SUDHL5 (cell line): Measurements from ENCODE around the genes MAFF and TMEM184B.

GRCh38 chr22:38127133-38128075, 16.9 kb upstream of the BAIAP2L2 start:
- PRO-cap = no peak

GRCh38 chr22:38167823-38168522, 13.7 kb downstream of the PLA2G6 start:
- PRO-cap = no peak

GRCh38 chr22:38201394-38202314, at the start of gene MAFF:
MAFF (plus strand) TSS chr22:38201994.
- PRO-cap = bidirectional peak, plus-strand start at chr22:38201994, minus-strand start at chr22:38201745

DNA sequence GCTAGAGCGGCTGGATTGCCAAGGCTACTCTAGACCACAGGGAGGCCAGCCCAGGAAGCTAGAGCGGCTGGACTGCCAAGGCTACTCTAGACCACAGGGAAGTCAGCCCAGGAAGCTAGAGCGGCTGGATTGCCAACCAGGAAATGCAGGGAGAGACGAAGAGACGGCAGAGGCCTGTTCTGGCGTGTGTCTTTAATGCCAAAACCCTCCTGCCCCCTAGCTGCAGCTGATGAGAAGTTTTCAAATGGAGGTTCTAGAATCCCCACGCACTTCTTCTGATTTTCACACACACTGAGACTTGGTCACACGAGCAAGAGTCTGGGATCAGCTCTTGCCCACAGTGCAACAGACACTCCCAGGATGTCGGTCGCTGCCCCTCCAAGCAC, 28.3 kb downstream of the MAFF start:
- PRO-cap = no peak

GRCh38 chr22:38260767-38261456, 11.9 kb downstream of the TMEM184B start:
- PRO-cap = no peak

- PRO-cap = bidirectional peak, plus-strand start at chr22:38273122, minus-strand start at chr22:38273005
Observed at GRCh38 chr22:38272878-38273588, at the start of gene TMEM184B. TMEM184B (minus strand) TSS chr22:38273010.

- PRO-cap = no peak
Observed at GRCh38 chr22:38482102-38482594, 14.3 kb downstream of the KDELR3 start.

GRCh38 chr22:38494454-38495141, 11.5 kb downstream of the DDX17 start:
- PRO-cap = no peak

DNA sequence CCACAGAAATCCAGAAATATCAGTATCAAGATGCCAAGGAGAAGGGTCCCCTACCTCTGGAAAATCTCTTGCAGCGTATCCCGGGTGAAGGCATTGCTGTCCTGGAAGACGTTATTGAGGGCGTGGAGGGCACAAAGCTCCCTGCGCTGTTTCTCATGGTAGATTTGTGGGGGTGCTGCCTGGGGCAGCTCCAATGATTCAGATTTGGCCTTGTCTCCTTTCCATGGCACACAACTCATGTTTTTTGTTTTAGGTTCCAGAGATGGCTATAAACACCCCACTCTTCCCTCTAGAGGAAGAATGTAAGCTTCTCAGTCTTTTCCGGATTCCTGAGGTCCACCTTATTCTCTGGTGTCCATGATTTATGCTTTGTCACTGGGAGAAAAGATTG, 999 bp downstream of the JOSD1 start:
- PRO-cap = no peak

DNA sequence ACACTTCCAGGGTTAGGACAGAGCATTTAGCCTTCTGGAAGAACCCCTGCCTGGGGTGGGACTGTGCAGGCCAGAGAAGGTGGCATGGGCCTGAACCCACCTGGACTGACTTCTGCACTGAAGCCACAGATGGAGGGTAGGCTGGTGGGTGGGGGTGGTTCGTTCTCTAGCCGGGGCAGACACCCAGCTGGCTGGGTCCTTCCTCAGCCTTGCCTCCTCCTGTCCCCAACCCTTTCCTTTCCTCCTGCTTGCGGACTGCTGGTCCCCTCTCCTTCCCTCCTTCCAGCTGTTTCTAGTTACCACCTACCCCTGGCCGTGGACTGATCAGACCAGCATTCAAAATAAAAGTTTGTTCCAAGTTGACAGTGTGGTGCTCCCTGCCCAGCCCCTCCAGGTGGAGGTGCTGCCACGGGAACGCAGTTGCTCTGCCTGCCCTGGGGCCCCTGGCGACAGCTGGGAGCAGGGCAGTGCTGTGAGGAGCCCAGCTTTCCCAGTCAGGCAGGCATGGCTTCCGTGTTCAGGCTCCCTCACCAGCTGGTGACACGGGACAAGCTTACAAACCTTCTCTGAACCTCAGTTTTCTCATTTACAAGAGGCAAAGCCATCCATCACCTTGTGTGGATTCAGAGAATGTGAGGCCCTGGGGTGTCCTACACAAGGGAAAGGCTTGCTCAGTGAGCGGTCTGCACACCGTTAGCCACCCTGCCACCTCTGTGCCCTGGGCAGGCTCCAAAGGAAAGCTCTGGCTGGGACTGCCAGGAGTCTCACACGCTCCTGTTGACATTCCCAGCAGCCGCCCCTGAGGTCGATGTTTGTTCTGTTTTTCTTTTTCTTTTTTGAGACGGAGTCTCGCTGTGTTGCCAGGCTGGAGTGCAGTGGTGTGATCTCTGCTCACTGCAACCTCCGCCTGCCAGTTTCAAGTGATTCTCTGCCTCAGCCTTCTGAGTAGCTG, 23.6 kb downstream of the SUN2 start:
- PRO-cap = no peak

GRCh38 chr22:38802685-38803313, 8.9 kb upstream of the DNAL4 start:
- PRO-cap = no peak

DNA sequence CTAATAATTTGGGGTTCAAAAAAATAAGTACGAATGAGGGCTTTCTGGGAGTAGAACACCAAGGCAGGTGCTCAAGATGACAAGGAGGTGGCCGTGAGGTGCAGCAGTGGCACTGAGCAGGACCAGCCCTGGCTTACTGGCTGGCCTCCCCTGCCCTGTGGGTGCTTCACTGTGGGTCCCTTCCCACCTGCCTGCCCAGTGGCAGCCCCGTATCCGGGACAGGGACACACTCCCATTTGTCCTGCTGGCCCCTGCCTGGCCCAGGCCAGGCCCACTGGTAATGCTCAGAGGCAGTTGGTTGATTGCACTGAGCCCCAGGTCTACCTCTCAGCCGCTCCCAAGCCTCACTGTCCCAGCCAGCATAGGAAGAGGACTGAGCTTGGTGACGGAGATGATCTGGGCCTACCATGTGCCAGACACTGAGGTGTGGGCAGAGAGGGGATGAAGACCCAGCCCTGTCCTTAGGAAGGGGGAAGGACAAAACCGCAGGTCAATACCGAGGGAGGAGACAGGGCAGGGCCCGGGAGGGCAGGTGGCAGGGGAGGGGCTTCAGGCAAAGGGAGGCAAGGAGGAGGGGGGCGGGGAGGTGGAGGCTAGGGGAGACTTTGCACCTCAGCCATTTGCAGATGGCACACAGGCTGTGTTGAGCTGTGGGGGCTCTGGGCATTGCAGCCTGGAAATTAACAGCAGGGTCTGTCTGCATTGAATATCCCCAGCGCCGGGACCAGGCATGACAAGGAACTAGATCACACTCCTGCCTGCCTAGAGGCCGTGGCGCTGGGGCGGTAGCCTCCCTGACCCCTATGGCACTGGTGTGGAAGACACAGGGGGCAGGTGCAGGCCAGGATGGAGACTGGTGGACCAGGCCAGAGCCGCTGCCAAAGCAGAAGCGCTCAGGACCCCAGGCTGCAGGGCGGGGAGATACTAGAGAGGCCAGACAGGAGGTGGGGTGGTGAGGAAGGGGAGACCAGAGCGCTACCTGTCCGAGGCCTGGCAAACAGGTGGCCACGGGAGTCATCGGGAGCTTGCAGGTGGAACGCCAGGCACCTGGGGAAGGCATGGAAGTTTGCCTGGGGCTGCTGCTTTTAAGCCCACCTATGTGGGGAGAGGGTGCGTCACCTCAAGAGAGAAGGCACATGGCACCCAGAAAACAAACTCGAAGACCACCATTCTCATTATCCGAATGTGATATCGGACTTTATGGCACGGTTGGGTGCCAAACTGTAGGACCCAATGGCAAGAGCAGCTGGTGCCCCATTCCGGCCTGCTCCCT, 11.7 kb downstream of the CBX6 start:
- PRO-cap = no peak

GRCh38 chr22:38863430-38863873, 8.6 kb downstream of the CBX6 start:
- PRO-cap = no peak

DNA sequence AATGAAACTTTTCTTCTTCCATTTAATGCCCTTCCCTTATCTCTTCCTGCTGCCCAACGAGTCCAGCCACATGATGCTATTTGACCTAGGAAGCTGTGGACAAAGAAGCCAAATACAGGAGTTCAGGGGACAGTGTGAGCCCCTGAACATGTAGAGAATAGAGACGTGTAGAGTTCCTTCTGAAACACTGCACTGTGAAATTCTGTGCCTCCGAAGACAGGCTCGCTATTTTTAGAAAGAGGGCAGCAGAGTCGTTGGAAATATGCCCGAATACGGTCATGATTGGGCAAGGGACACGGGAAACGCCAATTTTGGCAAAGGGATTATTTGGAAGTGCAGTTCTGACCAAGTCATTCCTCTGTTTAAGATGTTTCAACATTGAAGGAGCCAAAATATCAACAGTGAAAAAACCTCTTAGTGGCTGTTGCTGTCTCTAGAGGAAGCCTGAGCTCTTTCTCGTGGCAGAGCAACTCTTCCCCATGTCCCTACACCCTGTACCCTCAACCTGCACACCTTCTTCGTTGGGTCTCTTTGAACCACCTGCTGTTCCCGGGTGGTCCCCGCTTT, 9.4 kb upstream of the CBX6 start:
- PRO-cap = no peak

GRCh38 chr22:38924246-38924892, 33.0 kb upstream of the APOBEC3A start:
- PRO-cap = no peak

DNA sequence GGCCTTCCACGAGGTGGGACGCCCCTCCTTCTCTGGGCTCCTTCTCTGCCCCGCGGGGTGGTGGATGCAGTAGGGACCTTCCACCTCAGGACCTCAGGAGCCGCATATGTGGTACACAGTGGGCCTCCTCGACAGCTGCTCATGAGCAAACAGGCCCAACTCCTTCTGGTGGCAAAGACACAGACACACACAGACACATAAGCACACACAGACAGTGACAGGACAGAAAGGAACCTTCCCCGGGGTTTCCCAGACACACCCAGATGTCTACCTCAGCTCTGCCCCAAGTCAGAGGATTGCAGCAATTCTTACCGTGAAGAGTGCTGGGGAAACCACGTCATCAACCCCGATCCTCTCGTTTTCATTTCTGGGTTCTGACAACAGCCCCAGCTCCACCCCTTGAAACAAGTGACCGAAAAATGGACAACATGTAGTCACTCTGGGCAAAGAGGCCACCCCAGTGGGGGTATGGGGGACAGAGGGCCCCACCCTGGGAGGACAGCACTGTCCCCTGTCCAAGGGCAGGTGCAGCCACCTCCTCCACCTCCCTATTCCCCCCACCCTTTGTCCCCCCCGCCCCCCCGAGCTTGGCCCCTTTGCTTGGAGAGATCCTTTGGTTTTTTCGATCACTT, 3.4 kb upstream of the APOBEC3A start:
- PRO-cap = no peak

GRCh38 chr22:39017448-39018191, 3.3 kb upstream of the APOBEC3D start:
- PRO-cap = no peak

GRCh38 chr22:39184951-39185810, 32.7 kb upstream of the CBX7 start:
- PRO-cap = no peak

GRCh38 chr22:39236318-39237177, 8.2 kb downstream of the PDGFB start:
- PRO-cap = no peak

GRCh38 chr22:39244121-39244788, 527 bp downstream of the PDGFB start:
- PRO-cap = no peak